ENCODE results near the genes BCL2, SERPINB5, SERPINB13, SERPINB3, HMSD and DOK6.

GRCh38 chr18:63216867-63217526, 102.6 kb downstream of the BCL2 start:
- PRO-cap, result no peak
CAGE:
- cytosol, long polyA plus RNA, result no peak
- long polyA plus RNA, result no peak
- nucleus, long polyA plus RNA, result no peak

DNA sequence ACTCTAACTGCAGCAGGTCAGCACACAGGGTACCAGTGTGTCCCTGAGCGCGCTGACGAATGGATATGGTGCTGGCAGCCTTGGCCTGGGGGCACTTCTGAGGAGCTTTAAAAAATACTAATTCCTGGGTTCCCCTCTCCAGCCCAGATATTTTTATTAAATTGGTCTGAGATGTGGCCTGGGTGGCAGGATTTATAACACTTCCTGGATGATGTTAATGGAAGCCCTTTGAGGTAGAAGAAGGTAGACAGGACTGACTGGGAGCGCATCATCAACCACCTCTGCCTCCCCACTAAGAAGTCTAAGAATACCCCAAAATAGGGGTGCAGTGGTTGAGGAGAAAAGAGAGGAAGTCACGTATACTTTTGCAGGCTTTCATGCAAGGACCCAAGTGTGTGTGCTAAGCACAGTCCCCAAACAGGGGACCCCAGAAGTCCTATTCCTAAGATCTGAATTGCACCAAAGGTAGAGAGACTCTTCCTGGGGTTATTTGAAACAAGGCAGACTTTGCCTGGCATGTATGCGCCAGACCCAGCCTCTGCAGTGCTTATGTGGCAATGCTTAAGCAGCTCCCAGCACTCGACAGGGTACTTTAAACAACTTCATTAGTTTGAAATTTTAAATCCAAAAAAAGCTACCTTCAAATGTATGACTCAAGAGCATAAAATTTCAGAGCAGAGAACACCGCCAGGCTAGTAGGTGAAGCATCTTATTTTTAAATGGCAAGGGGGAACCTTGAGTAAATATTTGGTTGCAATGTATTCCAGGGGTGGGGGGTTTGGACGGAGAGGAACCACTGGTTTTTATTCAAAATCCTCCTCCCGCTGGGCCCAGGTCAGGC, 35.3 kb downstream of the BCL2 start:
- PRO-cap, result no peak
CAGE:
- cytosol, long polyA plus RNA, result no peak
- long polyA plus RNA, result no peak
- nucleus, long polyA plus RNA, result no peak

- PRO-cap, result no peak
CAGE:
- cytosol, long polyA plus RNA, result no peak
- long polyA plus RNA, result no peak
- nucleus, long polyA plus RNA, result no peak
These were observed 23.7 kb downstream of the BCL2 start for GRCh38 chr18:63295783-63296347.

- PRO-cap, result no peak
CAGE:
- cytosol, long polyA plus RNA, result no peak
- long polyA plus RNA, result no peak
- nucleus, long polyA plus RNA, result no peak
These were observed 18.1 kb downstream of the BCL2 start for GRCh38 chr18:63301216-63302058.

- PRO-cap, result bidirectional peak, plus-strand start at chr18:63320483, minus-strand start at chr18:63320295
CAGE:
- cytosol, long polyA plus RNA, result no peak
- long polyA plus RNA, result no peak
- nucleus, long polyA plus RNA, result no peak
These were observed at the start of gene BCL2 for GRCh38 chr18:63319622-63320567. BCL2 (minus strand) TSS chr18:63319769.

DNA sequence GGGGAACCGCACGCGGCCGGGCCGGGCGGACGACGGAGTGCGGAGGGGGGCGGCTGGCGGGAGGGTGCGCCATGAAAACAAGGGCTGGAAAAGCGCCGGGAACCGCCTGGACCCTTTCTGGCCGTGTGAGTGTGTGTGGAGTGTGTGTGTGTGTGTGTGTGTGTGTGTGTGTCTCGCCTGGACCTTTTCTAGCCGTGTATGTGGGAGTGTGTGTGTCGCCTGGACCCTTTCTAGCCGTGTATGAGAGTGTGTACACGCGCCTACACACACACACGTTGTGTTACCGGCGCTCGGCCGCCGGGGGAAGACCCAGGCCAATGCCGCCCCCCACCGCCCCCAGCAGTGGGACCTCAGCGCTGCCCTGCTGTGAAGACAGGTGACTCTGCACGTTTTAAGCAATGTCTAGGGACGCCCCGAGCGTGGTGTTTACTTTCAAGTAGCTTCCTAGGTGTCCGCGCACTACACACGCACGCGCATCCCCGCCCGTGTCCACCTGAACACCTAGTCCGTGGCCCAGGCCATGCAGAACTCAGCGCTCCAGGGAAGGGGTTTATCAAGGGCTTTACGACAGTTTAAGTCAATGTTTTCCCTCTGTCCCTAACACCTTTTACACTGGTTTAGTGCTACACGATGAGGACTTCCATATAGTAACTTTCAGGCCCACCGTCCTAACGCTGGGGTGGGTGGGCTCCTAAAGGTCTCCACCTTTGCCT, 1.2 kb upstream of the BCL2 start:
- PRO-cap, result no peak
CAGE:
- cytosol, long polyA plus RNA, result no peak
- long polyA plus RNA, result no peak
- nucleus, long polyA plus RNA, result no peak

- PRO-cap, result no peak
CAGE:
- cytosol, long polyA plus RNA, result no peak
- long polyA plus RNA, result no peak
- nucleus, long polyA plus RNA, result no peak
These were observed 11.9 kb upstream of the BCL2 start for GRCh38 chr18:63331420-63331958.

GRCh38 chr18:63405954-63406261, 16.4 kb downstream of the VPS4B start:
- PRO-cap, result no peak
CAGE:
- cytosol, long polyA plus RNA, result no peak
- long polyA plus RNA, result no peak
- nucleus, long polyA plus RNA, result no peak

GRCh38 chr18:63476565-63477399, at the start of gene SERPINB5:
SERPINB5 (plus strand) TSS chr18:63476958.
- PRO-cap, result no peak
CAGE:
- cytosol, long polyA plus RNA, result no peak
- long polyA plus RNA, result no peak
- nucleus, long polyA plus RNA, result no peak

DNA sequence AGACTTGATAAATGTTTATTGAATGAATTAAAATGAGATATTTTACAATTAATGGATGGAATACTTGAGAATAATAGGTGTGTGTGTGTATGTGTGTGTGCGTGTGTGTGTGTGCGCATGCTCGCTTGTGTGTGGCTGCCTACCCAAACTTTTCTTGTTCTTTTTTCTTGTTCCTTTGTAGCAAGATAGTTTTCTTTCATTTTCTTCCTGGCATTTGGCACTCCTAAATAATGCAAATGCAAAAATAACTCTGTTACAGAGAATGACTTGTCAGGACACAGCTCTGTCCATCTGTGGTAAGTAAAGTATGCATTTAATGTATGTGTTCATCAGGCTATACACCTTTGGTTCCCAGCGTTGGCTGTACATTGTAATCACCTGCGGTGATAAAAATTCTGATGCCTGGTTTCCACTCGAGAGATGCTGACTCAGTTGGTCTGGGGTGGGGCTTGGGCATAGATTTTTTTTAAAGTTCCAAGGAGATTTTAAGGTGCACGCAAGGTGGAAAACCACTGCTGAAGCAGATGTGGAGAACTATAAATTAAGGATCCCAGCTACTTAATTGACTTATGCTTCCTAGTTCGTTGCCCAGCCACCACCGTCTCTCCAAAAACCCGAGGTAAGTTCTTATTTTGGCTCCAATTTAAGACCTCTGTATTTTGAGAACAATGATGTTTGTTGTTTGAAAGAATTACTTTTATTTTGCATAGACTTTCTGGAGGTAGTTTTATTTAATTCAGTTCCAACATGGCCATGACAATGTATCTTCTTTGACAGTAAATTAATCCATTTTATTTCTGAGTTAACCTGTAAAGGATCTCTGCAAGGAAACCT, at the start of gene SERPINB13:
SERPINB13 (plus strand) TSS at position 512 of the 834 bp plus-strand sequence.
- PRO-cap, result no peak
CAGE:
- cytosol, long polyA plus RNA, result no peak
- long polyA plus RNA, result no peak
- nucleus, long polyA plus RNA, result no peak

DNA sequence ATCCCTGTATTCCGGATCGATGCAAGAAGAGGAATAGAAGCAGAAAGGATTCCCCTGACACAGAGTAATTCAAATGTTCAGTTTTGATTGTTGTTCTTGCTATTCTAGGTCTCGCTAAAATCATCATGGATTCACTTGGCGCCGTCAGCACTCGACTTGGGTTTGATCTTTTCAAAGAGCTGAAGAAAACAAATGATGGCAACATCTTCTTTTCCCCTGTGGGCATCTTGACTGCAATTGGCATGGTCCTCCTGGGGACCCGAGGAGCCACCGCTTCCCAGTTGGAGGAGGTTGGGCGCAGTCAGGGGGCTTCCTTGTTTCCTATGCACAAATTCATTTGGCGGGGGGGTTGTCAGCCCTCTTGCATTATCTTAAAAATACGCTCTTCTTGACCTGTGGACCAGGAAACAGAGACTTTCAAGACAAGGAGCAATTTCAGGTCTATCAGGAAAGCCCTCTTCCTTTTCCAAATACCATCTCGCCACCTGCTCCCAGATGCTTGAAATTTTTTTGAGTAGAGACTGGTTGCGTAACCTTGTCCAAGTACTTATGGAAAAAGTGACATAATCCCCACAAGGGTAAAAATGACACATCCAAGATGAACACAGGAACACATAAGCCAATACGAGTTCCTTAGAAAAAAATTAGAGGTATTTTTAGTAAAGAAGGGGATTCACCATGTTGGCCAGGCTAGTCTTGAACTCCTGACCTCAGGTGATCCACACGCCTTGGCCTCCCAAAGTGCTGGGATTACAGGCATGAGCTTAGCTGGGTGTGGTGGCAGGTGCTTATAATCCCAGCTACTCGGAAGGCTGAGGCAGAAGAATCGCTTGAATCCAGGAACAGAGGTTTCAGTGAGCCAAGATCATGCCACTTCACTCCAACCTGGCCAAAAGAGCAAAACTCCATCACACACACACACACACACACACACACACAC, 1.7 kb downstream of the SERPINB13 start:
- PRO-cap, result no peak
CAGE:
- cytosol, long polyA plus RNA, result no peak
- long polyA plus RNA, result no peak
- nucleus, long polyA plus RNA, result no peak

DNA sequence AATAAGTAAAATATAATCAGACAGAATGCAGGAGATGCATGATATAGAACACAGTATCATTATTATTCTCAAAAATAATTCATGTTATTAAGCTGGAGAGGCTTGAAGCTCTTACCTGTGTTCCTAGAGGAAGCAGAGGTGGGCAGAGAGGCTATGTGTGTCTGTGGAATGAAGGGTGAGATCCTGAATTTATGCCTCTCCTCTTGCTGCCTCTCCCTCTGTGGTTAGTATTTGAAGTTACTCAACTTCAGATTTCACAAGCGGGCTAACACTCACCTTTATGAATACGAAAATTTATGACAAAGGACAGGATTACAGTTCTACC, at the start of gene SERPINB3:
SERPINB3 (minus strand) TSS at position 163 of the 325 bp plus-strand sequence.
- PRO-cap, result no peak
CAGE:
- cytosol, long polyA plus RNA, result no peak
- long polyA plus RNA, result no peak
- nucleus, long polyA plus RNA, result no peak

- PRO-cap, result no peak
CAGE:
- cytosol, long polyA plus RNA, result no peak
- long polyA plus RNA, result no peak
- nucleus, long polyA plus RNA, result no peak
These were observed 18.0 kb upstream of the SERPINB2 start for GRCh38 chr18:63869399-63869986.

GRCh38 chr18:63948922-63949700, at the start of gene HMSD:
HMSD (plus strand) TSS chr18:63949301.
- PRO-cap, result no peak
CAGE:
- cytosol, long polyA plus RNA, result no peak
- long polyA plus RNA, result no peak
- nucleus, long polyA plus RNA, result no peak

DNA sequence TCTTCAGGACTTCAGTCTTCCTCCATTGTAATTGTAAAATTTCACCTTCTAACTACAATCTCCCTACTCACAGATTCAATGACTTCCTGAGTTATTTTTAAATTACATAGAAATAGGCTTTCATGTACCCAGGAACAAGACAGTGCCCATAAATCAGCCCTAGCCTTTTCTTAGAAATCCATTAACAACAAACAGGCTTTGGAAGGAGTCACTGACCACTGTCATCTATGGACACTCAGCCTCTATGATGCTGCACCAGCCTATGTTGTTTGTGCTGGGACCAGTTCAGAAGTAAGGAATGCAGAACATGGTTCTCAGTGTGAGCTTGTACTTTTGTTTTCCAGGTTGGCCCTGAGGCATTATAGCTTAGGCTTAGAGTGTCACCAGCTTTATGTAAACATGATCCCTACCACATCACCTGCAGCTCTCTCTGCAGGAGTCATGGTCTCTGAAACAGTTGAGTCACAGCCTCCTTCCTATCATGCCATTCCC, 335.7 kb upstream of the CDH7 start:
- PRO-cap, result no peak
CAGE:
- cytosol, long polyA plus RNA, result no peak
- long polyA plus RNA, result no peak
- nucleus, long polyA plus RNA, result no peak

DNA sequence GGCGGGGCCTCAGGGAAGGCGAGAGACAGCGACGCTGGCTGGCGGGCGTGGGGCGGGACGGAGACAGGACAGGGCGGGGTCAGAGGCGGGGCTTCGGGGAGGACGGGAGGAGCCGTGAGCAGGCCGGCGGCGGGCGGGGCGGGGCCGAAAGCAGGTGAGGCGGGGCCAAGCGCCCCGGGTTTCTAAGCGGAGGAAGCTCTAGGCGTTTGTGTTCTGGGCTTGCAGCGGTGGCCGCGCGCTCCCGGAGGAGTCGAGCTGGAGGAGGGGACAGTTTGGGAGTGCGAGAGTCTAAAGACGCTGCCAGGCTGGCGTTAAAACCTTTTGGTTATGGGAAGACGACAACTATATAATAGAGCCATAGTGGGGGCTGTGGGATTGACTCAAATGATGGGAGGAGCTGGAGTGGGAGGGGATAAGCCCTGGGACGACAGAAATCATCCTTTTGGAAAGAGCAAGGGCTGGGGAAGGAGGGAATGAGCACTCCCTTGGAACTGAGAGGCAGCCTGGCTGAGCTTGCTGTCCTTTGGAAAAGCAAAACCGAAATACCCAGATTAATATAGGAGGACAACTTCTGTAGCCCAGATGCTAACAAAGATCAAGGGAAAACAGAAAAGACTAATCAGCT, 417 bp upstream of the DSEL start:
- PRO-cap, result bidirectional peak, plus-strand start at position 209 of the sequence, minus-strand start outside the sequence
CAGE:
- cytosol, long polyA plus RNA, result no peak
- long polyA plus RNA, result no peak
- nucleus, long polyA plus RNA, result no peak

DNA sequence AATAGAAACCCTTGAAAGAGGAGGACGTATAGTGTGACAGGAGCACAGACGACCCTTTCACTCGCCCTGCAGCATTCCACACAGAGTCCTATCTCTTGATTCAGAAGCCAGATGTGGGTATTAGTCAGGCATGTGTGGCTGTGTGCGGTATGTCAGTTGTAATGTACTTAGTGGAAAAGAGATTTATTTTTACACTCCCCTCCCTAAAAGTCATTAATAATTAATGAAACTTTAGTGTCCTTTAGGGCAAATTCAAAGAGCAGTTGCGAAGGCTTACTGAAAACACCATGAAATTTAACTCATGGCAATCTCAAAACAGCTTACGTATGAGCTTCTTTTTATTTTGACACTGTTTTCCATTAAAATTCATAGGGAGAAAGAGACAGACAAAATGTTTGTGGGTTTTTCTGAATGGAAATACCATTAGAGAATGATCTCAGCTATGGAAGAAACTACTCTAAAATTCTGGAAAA, 83.8 kb upstream of the DSEL start:
- PRO-cap, result no peak
CAGE:
- cytosol, long polyA plus RNA, result no peak
- long polyA plus RNA, result no peak
- nucleus, long polyA plus RNA, result no peak

DNA sequence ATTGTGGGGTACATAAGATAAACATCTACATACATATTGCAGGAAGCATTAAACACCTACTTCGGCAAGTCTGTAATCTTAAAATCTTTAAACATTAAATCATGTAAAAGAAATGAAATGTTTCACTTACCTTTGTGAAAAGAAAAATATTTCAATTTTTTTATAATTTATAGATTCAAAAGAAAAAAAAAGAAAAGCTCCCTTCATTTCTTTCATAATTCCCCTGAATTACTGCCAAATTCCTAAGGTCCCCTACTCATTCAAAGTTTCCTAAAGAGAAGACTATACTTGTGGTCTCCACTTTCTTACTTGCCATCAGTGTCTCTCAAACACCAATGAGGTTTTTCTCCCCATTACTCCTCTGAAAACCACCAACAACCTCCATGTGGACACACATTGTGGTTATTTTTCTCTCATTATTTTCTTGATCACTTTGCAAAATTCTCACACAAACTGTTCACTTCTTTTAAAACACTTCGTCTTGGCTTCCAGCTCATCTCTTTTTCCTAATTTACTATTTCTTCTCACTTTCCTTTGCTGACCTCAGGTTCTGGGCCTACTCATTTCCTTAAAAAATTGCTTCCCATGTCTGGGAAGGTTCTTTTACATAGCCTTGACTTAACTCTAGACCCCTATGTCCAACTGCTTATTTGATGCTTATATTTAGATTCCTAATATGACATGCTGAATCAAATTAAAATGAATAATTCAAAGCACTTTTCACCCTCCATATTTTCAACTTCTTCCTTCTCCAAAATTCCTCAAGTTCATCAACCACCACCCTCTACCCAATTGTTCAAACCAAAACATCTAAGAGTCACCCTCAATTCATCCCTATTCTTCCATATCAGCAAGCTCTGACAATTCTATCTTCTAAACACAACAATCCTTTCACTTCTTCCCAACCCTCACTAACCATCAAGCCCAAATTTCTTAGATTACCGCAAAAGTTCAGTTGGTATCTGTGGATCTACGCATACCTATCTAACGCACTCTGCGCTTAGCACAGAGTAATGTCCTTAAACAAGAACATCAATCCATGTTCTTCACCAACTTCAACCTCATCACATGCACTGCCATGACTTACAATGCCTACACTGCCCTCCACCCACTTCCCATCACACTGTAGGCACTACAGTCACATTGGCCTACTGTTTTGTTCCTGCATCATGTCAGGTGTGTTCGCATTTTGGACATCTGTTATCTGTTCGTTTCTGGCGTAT, 19.7 kb downstream of the TMX3 start:
- PRO-cap, result no peak
CAGE:
- cytosol, long polyA plus RNA, result no peak
- long polyA plus RNA, result no peak
- nucleus, long polyA plus RNA, result no peak

GRCh38 chr18:69400045-69401227, at the start of gene DOK6:
DOK6 (plus strand) TSS chr18:69400888.
- PRO-cap, result no peak
CAGE:
- cytosol, long polyA plus RNA, result no peak
- long polyA plus RNA, result no peak
- nucleus, long polyA plus RNA, result no peak

DNA sequence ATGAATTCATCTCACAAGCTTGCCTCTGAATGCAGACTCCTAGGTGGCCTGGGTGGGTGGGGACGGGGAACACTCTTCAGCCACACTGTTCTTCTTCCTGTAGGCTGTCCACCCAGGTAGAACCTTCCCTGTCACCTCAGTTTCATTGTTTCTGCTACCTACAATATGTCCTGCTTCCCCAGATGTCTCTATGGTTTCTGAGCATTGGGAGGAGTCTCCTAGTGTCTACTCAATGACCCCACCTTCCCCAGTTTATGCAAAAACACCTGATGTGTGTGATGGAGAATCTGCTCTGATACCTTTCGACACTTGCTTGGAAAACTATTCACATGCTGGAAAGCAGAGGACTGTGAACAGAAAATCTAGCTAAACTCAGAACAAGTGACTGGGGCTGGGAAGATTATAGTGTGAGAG, 7.4 kb upstream of the CD226 start:
- PRO-cap, result no peak
CAGE:
- cytosol, long polyA plus RNA, result no peak
- long polyA plus RNA, result no peak
- nucleus, long polyA plus RNA, result no peak